ENCODE data around the genes ZSCAN5A, ZNF304, TRAPPC2B, ZNF549, ZNF134, ERVK3-1, TRIM28 and UBE2M.

- RRBS, result 1% methylated on average over 24 of the region's 40 CpGs
These were observed at the start of gene ZSCAN5A for GRCh38 chr19:56314472-56315063. Gene ZSCAN5A (minus strand): TSS chr19:56314839.

- RRBS, result 2% methylated on average over 12 of the region's 65 CpGs
These were observed 25.3 kb downstream of the ZNF582 start for GRCh38 chr19:56367831-56368660.

- RRBS, result no CpG with 5 or more reads among the region's 33 CpGs
These were observed 24.2 kb upstream of the PEG3 start for GRCh38 chr19:56864649-56865193.

DNA sequence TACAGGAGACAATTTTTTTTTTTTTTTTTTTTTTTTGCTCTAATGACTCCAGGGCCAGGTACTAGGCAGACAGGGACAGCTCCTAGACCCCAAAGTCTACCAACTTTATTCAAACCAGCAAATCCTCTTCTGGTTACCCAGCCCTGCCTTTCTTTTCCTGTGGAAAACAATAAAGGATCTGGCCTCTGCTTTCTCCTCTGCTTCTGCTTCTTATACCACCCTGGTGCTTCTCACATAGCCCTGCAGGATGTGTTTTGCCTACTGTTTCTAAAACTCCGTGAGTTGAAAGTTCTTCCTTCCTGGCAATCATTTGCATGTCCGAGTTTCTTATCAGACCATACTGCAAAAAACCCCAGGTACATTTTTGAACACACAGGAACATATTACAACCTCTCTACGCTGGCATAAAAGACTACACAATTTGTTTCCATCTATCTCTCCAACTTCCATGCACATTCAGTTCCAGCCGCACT, 10.5 kb upstream of the ZNF460 start:
- RRBS, result no CpG with 5 or more reads among the region's 4 CpGs

GRCh38 chr19:57284118-57284871, 4.0 kb downstream of the ZNF460 start:
- RRBS, result no CpG with 5 or more reads among the region's 8 CpGs

- RRBS, result 1% methylated on average over 20 of the region's 66 CpGs
These were observed at the start of gene ZNF304 for GRCh38 chr19:57350823-57351912. Gene ZNF304 (plus strand): TSS chr19:57351271.

DNA sequence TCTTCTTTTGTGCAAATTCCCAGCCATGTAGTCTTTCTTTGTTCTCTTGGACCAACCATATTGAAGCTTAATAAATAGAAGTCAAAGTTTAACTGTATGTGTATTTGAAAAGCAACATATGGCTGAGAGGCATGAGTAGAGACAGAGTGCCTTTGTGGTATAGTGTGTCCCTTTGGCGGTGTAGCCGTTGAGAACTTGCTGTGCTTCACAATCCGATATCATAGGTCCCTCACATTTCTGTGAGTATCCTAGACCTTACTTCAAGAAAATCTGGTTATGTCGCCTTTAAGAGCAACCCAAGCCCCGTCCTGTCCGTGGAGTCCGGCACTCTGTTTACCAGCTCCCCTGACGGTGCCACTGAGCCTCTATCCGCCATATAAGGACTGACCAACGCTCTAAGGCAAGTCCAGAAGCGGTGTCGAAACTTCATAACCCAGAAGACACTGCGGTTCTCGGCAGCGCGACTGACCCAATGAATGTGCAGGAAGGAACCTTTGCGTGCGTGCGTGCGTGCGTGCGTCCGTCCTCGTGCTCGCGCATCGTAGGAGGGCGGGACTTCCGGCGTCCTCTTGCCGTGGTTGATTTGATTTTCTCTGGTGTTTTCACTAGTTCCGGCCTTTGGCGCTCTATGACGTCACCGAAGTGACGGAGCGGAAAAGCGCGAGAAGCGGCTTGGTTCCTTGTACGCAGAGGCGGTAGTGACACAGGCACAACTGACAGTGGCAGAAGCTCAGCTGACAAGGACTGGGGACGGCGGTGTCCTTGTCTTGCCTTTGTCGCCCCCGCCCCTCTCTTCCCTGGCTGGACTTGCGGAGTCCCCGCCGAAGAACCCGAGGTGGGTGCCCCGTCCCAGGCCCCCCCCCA, at the start of gene TRAPPC2B:
TRAPPC2B (plus strand) TSS at position 683 of the 864 bp plus-strand sequence.
- RRBS, result no CpG with 5 or more reads among the region's 51 CpGs

DNA sequence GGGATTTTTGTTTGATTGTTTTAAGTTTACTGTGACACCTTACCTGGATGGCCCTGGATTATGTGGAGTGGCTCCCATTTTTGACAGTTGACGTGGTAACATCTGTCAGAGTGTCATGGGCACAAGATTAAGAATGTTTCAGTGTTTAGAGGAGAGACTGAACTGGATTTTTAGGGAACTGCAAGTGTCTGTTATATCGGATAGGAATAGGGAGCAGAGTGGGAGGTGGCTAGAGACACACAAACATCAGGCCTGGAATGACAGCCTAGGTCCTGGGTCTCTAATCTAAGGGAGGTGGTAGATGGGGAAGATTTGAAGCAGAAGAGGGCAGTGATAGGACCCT, 5.4 kb downstream of the TRAPPC2B start:
- RRBS, result no CpG with 5 or more reads among the region's 2 CpGs

DNA sequence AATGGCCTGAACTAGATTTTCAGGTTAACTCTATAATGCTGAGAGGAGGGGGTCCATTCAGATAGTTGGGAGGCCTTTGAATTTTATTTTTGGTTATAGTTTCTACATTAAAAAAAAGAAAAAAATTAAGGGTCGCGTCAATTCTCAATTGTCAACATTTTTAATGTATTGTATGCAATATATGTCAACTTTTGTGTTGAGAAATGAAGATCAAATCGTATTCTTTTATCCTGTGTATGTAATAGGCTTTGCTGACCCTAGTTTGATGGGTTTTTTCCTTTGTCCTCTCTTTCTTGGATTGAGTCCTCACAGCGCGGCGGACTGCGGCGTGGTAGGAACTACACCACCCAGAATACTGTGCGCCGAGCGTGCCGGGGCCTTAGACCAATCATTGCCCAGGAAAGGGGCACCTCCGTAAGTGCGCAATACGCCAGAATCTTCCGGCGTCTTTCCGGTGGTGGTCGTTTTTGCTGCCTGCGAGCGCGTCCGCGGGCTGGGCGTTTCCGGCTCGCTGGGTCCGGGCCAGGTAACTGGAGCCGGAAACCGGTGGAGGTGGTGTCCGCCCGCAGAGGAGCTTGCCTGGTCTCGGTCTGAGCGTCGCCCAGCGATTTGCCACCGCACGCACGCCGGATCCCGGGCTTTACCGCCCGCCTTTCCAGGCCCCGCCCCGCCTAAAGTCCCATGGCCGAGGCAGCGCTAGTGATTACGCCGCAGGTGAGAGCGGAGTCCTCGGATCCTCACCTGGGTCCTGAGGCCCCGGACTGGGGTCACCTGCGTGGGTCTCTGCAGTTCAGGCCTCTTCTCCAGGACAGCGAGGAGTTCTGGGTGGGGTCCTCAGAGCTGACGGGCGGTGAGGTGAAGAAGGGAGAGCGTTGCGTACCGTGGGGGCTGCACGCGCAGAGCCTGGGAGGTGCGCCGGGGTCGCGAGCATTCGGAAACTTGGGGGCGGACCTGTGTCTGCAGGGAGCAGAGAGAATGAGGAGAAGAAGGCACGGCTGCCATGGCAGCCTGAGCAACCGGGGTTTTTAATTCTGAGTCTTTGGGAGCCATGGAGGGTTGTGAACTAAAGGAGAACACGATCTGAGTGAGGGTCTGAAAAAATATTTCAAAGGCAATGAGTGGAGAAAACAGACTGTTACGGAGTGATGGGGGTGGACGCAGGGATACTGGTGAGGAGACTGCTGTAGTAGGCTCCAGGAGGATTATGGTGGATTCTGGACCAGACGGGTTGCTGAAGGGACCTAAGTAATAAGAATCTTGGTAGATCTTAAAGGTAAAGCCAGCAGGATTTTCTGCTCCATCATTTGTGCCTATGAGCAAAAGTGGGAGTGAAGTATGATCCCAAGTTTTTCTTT, at the start of gene ZNF549:
ZNF549 (plus strand) TSS at position 464 of the 1,355 bp plus-strand sequence.
- RRBS, result 2% methylated on average over 31 of the region's 73 CpGs

- RRBS, result 2% methylated on average over 24 of the region's 75 CpGs
These were observed at the start of gene ZNF134 for GRCh38 chr19:57613837-57615142. Gene ZNF134 (plus strand): TSS chr19:57614242.

DNA sequence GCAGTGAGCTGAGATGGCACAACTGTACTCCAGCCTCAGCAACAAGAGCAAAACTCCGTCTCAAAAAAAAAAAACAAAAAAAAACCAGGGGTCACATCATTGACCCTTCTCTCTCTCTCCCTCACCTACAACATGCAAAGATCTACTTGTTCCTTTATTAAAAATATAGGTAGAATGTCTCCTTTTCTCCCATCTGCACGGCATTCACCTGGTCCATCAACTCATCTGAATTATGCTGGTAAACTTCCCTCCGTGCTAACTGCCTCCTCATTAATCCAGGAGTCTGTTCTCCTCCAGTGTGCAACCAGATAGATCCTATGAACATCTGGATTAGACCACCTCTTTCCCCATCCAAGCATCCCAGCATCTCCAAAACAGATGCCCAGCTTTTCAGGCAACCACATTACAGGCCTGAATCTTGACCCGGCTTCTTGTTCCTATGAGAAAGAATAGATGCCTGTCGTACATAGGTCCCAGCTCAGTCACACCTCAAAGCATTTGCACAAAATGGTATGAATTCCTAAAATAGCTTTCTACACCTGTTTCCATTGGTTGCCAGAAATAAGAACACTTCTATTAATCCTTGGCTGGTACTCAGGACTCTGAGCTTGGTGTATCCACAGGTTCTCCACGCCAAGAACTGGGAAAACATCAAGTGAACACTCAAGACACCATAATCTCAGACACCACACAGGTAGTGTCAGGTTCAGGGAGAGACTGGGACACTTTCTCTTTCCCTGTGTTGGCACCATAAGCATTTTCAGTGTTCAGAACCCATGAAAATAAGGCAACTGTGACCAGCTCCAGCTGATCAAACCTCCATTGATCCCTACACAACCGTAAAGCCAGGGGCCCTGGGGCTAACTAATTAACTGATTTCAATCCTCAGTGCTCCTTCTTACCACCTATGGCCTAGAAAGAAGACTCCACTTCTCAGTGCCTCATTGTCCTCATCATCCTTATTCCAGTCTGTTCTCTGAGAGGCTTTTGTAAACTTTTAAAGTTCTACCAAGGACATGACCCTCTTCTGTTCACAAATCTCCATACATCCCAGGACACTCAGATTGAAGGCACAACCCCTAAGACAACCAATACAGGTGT, 19.0 kb downstream of the ZNF552 start:
- RRBS, result no CpG with 5 or more reads among the region's 7 CpGs

DNA sequence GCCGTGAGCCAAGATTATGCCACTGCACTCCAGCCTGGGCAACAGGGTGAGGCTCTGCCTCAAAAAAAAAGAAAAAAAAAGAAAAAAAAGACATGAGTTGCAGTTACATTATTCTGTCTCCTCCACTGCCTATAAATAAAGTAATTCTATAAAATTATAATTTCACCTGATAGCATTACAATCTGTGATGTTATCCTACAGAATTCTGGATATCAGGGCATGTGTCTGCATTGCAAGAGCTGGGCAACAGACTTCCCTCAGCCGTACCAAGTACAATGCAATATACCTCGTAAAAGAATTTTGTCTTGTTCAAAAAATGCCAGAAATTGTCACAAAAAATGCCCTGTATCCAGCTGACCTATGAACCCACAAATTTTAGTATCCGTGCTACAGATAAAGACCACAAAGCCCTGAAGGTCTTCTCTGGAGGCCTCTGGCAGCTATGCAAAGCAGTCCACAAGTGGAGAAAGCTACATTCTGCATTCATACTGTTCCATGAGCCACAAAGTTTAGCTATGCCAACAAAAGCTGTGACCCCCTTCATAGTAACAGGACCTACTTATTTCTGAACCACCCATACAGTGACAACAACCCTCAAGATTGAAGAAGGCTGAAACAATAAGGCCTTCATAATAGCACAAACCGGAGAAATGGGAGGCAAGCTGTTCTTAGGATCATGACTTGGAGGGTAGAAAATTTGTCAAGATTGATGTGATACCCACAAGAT, 17.8 kb downstream of the ZNF814 start:
- RRBS, result no CpG with 5 or more reads among the region's 5 CpGs

DNA sequence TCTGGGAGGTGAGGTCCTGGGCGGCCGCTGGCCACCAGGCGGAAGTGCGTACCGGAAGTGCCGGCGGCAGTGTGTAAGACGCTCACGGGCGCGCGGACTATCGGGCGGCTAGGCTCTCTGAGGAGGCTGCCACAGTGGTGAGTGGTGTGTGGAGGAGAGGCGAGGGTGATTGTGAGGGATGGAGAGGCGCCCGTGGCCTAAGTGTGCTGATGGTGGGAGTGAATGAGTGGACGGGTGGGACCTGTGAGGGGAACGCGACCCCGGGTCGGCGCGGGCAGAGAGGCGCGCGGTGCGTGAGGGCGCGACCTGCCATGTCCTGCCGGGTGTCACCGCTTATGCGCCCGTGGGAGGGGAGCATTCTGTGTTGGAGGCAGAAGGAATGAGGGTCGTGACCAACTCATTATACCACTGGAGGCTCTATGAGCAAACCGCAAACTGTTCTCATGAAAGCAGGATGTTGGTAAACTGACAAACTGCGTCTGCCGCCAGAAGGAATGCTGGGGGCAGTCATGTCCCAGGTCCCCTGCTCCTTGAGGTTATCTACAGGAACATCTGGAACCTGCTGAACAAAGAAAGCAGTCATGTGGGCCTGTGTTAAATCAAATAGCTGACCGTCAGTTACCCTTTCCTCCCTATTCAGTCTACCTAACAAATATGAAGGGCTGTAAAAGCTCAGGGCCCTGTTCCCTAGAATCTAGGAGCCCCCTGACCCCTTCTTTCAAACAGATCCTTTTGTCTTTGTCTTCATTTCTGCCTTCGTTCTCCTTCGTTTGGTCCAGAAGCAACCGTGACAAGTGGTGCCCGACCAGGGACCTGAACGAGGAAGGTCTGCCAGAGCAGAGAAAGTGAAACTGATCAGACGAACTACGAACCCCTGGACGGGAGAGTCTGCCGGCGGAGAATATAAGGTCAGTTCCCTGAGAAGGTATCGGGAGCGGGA, at the start of gene ERVK3-1:
ERVK3-1 (plus strand) TSS at position 69 of the 940 bp plus-strand sequence.
- RRBS, result under 1% methylated on average over 11 of the region's 51 CpGs

GRCh38 chr19:58355728-58357055, 2.9 kb upstream of the A1BG start:
- RRBS, result 47% methylated on average over 40 of the region's 133 CpGs

GRCh38 chr19:58475318-58476075, 655 bp upstream of the ZNF446 start:
- RRBS, result 8% methylated on average over 5 of the region's 43 CpGs

GRCh38 chr19:58543873-58544566, at the start of gene TRIM28:
Gene TRIM28 (plus strand): TSS chr19:58544064.
- RRBS, result under 1% methylated on average over 13 of the region's 68 CpGs

GRCh38 chr19:58558090-58559081, at the start of gene UBE2M:
Gene UBE2M (minus strand): TSS chr19:58558611.
- RRBS, result 1% methylated on average over 18 of the region's 118 CpGs

- RRBS, result no CpG with 5 or more reads among the region's 26 CpGs
These were observed 657 bp upstream of the UBE2M start for GRCh38 chr19:58559082-58559454.

- RRBS, result no CpG with 5 or more reads among the region's 9 CpGs
These were observed 5.5 kb upstream of the UBE2M start for GRCh38 chr19:58563686-58564482.

DNA sequence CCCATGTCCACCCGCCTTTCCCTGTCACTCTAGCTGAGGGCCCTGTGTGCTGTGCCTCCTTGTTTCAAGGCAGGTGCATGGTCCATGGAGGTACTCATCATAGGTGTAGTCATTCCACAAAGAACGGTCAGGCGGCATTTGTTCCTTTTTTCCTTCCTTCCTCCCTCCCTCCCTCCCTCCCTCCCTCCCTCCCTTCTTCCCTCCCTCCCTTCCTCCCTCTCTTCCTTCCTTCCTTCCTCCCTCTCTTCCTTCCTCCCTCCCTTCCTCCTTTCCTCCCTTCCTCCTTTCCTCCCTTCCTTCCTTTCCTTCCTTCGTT, 3.0 kb upstream of the MZF1 start:
- RRBS, result no CpG with 5 or more reads among the region's 4 CpGs